ENCODE measurements around a stretch of chr16.

- PRO-cap, 2 experiments: no peak in any of the 2 experiments
These were observed 24.9 kb downstream of the GSPT1 start for GRCh38 chr16:11890779-11891300.

DNA sequence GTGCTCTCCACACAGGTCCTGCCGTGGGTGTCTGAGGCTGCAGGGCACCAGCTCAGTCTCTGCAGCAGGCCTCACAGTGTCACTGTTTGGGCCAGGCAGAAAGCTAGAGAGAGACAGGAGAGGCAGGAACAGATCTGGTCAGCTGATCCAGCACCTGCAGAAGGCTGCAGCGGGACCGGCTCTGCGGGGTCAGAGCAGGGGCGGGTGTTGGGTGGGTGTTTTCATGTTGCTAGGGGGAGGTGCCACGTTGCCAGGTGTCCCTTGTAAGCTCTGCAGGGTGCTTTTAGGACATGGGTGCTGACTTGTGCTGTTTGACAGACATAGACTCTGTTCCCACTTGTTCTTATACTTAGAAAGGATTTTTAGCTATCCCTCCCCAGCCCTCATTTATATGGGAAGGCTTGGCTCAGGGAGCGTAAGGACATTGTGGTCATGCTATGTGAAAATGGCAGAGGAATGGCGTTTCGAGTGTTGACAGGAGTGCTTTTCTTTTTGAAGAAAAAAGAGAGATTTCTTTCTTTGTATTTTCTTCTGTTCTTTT is 111.6 kb downstream of the SNX29 start:
- PRO-cap, 2 experiments: no peak in any of the 2 experiments

DNA sequence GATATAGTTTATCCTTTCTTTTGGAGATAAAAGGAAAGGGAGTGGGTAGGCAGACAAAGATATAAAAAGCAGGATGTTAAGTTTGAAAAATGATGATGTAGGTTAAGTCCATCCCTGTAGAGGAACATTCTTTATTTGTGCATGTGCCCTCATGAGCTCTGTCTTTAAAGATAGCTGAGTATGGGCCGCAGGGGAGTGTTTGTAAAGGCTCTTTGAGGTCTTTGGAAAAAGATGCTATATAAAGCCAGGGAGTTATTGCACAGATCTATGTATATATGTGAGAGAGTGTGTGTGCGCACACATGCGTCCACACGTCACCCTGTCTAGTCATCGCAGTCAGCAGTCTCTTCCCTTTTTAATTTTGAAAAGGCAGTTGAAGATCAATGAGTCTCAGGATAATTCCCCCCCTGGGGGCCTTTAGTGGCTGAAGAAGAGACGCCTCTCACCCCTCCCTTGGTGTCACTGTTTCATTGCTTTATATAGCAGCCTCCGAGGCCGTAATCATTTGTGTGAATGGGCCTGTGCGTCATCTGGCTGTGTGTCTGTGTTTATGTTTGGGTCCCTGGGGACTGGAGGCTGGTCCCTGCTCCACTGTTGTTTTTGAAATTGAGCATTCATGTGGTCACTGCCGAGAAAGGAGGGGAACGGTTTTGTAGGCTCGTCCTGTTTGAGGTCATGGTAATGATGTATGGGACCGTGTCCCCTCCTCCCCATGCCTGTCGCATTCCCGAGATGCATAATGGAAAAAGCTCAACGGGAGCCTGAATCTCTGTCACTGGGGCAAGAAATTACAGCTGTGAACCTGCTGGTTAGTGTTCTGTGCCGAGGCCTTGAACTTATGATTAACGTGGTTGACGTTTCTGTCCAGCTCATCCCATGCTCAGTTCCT is 143.8 kb downstream of the SNX29 start:
- PRO-cap, 2 experiments: no peak in any of the 2 experiments

DNA sequence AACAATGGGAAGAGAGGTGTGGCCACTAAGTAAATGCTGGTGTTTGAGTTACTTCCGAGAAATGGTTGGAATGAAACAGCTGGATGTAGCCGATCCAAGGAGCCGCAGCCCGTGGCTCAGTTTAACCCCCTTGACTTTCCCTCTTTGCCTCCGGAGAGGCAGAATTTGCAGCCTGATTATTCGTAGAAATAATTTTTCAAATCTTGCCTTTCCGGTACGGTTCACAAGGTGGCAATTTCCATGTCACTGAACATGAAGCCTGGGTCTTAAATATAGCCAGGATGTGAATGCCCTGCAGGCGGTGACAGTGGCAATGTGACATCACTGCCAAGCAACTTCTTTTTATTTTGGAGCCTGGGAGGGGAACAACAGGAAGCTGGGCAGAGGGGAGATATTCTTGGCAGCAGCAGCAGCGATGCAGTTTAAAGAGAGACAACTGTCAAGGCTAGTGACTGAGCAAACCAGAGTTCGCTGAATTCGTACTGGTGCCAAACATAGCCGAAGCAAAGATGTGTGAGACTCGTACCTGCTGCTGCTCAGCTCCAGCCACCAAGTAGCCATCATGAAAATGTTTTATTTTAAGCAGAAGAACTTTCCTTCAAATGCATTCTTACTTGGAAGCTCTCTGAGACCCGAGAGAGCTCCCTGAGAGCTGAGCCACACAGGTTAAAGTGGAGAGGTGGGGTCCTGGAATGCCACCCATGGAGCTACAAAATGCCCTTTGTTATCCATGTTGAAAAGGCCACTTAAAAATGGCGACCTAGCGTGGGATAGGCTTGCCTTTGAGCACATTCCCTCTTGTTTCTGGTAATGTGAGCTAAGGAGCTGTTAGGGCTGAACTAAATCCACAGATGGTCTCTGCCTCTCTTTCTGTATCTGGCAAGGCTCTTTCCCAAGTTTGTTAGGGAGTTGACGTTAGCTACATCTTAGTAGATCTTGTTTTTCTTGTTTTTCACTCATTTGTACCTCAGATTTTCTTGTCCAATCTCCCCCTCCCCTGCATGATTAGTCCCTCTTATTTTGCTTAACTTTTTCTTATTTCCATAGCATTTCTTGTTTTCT is 171.3 kb downstream of the SNX29 start:
- PRO-cap, 2 experiments: peak in 2 of 2 experiments; most common plus-strand start position 420 of the sequence (in 2)

DNA sequence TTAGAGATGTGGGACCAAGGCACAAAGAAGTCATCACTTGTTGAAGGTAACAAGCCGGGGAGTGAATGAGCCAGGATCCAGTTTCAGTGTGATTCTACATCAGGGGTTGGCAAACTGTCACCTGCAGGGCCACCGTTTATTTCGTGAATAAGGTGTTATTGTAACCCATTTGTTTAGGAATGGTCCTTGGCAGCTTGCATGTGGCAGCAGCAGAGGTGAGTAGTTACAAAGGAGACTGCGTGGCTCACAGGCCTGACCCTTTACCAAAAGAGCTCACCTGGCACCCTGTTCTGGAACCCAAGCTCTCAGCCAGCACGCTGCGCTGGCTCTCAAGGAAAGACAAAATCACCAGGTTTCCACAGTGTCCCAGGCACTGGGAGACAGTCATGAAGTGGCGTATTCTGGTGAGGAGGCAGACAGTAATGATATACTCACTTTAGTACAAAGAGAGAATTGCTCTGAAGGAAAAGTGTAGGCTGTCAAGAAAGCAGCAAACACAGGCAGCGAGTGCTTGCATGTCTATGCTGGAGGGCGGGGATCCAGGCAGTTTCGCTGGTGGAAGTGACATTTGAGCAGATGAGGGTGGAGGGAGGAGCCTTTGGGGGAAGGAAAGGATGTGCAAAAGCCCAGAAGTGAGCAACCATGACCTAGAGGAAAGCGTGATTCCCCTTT is 191.3 kb downstream of the SNX29 start:
- PRO-cap, 2 experiments: no peak in any of the 2 experiments

GRCh38 chr16:12170255-12170852 is 193.8 kb downstream of the SNX29 start:
- PRO-cap, 2 experiments: no peak in any of the 2 experiments

DNA sequence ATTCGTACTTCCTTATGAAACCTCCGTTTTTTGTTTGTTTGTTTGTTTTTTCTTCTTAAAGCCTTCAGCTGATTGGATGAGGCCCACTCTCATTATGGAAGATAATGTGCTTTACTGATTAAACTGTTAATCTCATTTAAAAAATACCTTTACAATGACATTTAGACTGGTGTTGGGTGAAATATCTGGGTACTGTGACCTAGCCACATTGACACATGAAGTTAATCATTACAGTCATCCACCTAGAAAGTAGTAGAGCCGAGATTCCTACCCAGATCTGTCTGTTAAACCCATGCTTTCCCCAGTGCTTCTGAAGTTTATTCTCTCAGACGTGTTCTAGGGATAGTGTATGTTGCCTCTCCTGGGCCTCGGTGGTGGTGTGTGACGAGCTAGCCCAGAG is 235.2 kb downstream of the SNX29 start:
- PRO-cap, 2 experiments: no peak in any of the 2 experiments

DNA sequence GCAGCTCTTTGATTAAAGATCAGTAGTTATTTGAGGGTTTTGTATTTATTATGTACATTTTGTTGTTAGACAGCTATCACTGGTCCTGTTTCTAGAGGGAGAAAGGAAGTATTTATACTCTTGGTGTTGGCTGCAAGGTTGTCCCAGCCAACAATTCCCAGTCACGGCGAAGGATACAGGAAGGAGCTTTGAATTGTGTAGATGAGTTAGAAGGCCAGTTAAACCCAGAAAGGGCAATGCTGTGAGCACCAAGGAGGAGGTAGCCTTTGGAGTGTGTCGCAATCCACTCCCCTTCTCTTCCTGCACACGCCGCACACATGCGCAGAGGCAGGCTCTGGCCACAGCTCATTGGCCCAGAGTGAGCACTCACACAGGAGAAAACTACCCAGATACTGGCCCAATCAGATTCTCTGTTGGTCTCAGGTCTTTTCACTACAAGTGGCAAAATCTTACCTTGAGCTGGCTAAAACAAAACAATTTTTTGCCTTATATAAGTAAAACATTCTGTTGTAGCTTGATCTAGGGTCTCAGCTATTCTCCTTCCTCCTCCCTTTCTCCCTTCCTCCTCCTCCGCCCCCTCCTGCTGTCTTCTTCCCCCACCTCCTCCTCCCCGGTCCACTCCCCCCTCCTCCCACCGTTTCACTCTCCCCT is 345.1 kb downstream of the CPPED1 start:
- PRO-cap, 2 experiments: peak in 1 of 2 experiments; most common plus-strand start position 404 of the sequence (in 1); most common minus-strand start position 268 of the sequence (in 1)

DNA sequence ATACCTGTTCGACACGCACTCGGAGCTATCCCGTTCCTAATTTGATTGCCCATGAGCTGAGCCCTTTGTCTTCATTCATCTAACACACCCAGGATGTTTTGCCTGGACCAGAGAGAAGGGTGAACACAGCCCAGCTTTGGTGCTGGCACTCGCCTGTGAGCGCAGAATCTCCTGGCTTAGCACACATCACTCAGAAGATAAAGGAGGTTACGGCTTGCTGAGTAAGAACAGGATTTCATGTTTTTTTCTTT is 267.8 kb downstream of the CPPED1 start:
- PRO-cap, 2 experiments: no peak in any of the 2 experiments

GRCh38 chr16:12541399-12542092 is 262.1 kb downstream of the CPPED1 start:
- PRO-cap, 2 experiments: no peak in any of the 2 experiments

DNA sequence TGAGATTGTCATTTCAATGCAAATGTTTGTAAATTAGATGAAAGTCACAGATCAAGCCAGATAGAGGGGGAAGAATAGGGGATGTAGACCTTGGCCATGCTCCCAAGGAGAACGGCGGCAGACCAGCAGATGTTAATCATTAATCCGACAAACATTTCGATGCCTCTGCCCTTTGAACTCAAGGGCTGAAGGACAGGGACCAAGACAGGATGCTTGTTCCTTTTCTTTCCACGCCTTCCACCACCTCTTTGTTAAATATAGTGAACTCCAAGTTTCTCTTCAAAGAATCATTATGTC is 190.4 kb downstream of the CPPED1 start:
- PRO-cap, 2 experiments: no peak in any of the 2 experiments

- PRO-cap, 2 experiments: no peak in any of the 2 experiments
These were observed 57.4 kb upstream of the MRTFB start for GRCh38 chr16:14013453-14014453.

GRCh38 chr16:14015768-14016350 is 55.3 kb upstream of the MRTFB start:
- PRO-cap, 2 experiments: no peak in any of the 2 experiments

- PRO-cap, 2 experiments: no peak in any of the 2 experiments
These were observed 7.9 kb downstream of the MRTFB start for GRCh38 chr16:14079105-14079417.

- PRO-cap, 2 experiments: no peak in any of the 2 experiments
These were observed 77.4 kb downstream of the MRTFB start for GRCh38 chr16:14148433-14149032.

DNA sequence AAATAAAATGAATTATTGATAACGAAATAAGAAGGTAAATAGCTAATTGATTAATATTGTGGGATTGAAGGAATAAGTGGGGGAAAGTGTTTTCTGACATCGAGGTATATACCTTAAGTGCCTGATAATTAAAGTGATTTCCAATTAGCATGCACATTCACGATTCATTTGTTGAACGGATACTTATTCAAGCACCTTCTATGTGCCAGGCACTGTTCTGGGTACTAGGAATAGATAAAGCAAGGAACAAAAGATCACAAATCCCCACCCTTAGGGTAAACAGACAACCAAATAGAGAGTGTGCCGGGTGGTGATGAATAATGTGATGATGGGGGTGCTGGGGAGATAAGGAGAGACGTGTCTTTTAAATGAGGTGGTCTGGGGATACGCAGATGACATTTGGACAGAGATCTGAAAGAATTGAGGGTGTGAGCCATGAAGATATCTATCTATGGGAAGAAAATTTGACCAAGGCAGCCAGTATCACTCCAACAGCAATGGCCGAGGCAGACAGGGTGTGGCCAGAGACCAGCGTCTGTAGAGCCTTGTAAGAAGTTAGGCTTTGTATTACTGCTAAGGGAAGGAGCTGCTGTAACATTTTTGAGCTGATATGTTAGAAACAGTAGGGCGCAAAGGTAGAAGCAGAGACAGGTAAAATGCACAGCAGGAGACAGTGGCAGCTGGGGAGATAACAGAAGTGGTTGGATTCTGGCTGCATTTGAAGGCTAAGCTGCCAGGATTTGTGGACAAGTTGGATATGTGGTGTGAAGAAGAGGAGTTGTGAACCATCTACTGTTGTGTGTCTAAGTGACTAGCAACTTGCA is 165.3 kb downstream of the MRTFB start:
- PRO-cap, 2 experiments: no peak in any of the 2 experiments

DNA sequence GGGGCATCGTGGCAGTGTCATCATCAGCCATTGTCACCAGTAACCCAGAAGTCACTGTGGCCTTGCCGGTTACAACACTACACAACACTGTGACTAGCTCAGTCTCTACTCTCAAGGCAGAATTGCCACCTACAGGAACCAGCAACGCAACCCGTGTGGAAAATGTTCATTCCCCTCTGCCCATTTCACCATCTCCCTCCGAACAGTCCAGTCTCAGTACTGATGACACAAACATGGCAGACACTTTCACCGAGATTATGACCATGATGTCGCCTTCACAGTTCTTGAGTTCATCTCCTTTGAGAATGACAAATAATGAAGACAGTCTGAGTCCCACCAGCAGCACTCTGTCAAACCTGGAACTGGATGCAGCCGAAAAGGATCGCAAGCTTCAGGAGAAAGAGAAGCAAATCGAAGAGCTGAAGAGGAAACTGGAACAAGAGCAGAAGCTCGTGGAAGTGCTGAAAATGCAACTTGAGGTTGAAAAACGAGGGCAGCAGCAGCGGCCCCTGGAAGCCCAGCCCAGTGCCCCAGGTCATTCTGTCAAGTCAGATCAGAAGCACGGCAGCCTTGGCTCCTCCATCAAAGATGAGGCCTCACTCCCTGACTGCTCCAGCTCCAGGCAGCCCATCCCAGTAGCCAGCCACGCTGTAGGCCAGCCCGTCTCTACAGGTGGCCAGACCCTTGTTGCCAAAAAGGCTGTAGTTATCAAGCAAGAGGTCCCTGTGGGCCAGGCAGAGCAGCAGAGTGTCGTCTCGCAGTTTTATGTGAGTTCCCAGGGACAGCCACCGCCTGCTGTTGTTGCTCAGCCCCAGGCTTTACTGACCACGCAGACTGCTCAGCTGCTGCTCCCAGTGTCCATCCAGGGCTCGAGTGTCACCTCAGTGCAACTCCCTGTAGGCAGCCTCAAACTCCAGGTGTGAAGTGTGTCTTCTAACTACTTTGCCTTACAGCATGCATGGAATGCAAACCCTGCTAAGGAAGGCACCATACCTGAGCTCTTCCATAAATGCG is 175.8 kb downstream of the MRTFB start:
- PRO-cap, 2 experiments: no peak in any of the 2 experiments

DNA sequence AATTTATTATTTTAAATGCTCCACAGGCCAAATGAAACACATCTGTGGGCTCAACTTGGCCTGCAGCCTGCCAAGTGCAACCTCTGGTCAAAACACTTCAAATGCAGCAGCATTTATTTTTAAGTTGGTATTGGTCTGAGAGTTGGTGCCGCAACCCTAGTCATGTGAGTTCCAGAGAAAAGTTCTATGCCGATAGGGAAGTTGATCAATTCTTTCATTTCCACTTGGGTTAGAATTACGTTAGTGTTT is 220.9 kb downstream of the MRTFB start:
- PRO-cap, 2 experiments: no peak in any of the 2 experiments

GRCh38 chr16:14302206-14303143 is 231.4 kb downstream of the MRTFB start:
- PRO-cap, 2 experiments: no peak in any of the 2 experiments

GRCh38 chr16:14325808-14326397 is 254.8 kb downstream of the MRTFB start:
- PRO-cap, 2 experiments: no peak in any of the 2 experiments